ENCODE measurements around the gene MAP2K5.

GRCh38 chr15:65421091-65422188, 1.3 kb downstream of the IGDCC4 start:
- PRO-cap: no peak

DNA sequence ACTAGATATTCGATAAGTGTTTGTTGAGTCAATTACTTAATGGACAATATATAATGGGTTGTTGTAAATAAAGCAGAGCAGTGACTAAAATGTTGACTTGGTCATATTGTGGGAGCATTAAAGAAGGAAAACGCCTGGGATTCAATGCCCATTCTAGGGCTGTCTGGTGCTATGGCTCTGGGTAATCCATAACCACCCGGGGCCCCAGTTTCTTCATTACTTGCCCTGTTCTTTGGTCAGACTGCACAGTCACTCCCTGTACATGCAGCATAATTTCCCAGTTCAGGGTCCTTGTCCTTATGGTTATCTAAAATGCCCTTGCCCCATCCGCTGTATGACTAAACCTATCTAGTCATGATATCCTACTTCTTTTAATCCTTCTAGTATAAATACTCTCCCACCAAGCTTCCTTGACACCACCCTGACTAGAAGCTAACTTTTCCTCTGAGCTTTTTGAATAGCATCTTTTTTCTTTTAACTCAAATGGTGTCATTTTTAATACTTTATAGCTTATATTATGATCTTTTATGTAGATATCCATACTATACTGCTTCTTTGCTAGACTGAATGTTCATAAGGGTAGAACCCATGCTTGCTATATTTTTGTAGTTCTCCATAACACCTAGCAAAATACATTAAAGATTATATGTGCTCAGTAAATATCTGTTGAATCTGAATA, 27.6 kb upstream of the DENND4A start:
- PRO-cap: no peak

DNA sequence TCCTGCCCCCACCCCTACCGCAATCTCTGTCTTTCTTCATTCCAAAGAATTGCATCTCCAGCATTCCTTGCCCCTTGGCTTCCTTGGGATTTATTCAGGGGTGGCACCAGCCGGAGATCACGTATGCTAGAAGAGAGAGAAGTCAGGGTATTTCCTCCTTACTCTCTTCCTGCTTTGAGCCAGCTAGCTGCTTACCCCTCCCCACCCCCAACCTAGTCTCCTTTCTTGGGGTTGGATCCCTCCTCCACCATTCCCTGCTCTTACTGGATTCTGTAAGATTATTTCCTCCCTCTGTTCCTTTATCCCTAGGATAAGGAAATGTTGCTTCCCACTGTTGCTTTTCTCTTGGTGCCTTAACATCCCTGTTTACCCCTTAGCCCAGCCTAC, 35.0 kb upstream of the DENND4A start:
- PRO-cap: no peak

GRCh38 chr15:66252990-66253550, 480 bp downstream of the MEGF11 start:
- PRO-cap: no peak

DNA sequence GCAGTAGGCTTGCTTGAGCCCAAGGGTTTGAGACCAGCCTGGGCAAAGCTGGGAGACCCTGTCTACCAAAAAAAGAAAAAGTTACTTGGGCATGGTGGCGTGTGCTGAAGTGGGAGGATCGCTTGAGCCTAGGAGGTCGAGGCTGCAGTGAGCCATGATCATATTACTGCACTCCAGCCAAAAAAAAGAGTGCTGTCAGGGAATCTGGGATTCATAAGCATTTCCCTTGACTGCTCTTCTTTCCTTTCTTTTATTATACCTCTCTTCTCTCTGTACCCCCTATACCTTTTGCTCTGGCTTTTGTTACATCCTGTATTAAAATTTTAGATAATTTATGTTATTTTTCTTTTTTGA, 24.2 kb downstream of the SNAPC5 start:
- PRO-cap: no peak

DNA sequence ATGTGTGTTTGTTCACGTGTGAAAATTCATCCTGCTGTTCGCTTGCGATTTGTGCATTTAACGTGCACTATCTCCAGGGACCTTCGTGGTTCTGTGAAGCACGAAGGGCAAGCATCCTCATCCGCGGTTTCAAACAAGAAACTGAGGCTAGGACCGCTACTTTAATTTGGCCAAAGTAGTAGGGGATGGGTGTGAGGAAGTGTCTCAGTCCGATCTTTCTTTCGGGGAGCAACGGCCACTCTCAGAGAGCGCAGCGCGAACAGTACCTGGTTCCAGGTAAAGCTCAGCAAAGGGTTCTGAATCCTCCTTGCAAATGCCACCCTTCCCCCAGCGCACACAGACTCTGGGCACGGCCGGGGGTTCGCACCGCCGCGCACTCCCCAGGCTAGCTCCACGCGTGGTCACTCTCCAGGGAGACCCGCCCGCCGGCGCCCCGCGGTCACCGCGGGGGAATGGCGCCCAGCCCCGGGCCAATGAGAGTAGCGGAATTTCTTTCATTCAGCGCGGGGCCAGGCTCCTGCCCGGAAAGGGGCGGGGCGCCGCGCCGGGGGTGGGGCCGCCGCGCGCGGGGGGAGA, 1.4 kb upstream of the SMAD6 start:
- PRO-cap: no peak

- PRO-cap: no peak
Observed at GRCh38 chr15:66729244-66730047, 27.4 kb downstream of the SMAD6 start.

GRCh38 chr15:66743960-66744426, 42.0 kb downstream of the SMAD6 start:
- PRO-cap: no peak

- PRO-cap: no peak
Observed at GRCh38 chr15:66780074-66780663, 78.1 kb downstream of the SMAD6 start.

- PRO-cap: no peak
Observed at GRCh38 chr15:66780800-66781930, 79.1 kb downstream of the SMAD6 start.

DNA sequence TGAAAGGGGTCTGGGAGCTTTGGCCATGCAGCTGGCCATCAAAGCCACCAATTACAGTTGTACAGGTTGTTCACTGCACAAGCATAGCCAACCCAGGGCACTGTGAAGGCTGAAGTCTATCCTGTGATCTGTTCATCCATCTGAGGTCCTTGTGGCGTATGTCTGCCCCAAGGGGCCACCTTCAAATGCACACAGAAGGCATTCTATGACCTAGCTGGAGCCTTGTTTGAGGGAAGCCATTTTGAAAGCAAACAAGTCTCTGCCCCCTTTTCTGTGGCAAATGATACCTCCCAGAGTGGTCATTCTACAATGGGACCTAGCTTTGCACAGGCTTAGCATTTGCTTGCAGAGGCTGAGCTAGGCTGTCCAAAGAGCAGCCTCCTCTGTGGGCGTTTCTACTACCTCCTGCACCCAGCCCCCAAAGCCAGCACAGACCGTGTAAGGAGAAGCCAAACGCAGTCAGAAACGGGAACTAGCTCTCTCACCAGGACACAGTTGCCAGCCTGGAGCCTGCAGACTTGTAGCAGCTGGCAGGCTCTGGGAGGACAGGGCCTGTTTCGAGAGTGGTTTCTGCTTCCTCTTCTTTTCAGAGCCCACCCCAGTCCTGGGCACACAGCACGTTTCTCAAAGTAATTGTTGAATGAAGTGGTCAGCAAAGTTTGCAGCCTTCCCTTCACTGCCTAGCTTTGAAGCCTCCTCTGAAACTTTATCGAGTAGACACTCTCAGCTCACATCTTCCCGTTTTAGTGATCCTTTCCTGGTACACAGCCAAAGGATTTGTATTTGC, 157.3 kb upstream of the SMAD3 start:
- PRO-cap: no peak

- PRO-cap: no peak
Observed at GRCh38 chr15:67081847-67082915, 16.8 kb downstream of the SMAD3 start.

- PRO-cap: no peak
Observed at GRCh38 chr15:67185636-67186851, 68.4 kb downstream of the AAGAB start.

GRCh38 chr15:67189231-67190109, 65.0 kb downstream of the AAGAB start:
- PRO-cap: no peak

DNA sequence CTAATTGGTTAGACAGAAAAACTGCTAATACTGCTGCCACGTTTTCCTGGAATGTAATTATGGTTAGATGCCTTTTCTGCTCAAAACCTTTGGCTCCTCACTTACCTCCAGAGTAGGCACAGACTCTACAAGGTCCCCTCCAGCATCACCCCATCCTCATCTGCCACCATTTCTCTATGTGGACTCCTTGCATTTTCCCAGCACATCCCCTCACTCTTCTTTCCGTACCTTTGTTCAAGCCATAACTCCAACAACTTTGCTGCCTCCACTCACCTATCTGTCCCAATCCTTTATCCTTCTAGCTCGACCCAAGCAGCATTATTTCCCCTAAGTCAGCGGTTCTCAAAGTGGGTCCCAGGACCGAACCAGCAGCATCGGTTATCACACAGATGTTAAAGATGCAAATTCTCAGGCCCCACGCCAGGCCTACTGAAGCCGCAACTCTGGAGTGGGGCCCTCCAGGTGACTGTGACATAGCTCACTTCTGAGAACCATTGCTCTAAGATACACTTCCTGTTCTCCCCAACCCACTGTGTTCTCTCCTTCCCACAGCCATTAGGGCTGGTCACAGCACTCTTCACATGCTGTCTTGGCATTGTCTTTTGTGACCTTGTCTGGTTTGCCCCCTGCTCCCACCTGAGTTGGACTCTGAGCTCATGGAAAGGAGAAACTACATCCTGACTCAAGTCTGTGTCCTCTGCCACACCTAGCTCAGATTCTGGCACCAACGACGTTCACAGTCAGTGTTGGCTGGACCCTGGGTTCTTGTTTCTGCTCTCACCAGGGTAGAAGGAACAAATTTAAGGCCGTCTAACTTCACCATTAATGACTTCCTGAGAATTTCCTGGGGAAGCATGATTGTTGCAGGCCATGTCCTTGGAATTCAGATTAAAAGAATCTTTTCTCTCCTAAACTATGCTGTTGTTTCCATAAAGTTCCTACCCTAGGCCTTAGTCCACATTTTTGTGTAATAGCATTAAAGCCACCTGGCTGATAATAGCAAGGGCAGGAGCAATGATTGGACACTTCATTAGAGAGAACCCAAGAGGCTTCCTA, 56.1 kb downstream of the AAGAB start:
- PRO-cap: no peak

GRCh38 chr15:67413685-67414428, 107.1 kb upstream of the C15orf61 start:
- PRO-cap: no peak

GRCh38 chr15:67542502-67543651, at the start of gene MAP2K5:
MAP2K5 (plus strand) TSS chr15:67542703.
- PRO-cap: bidirectional peak, plus-strand start at chr15:67542760, minus-strand start at chr15:67542610

DNA sequence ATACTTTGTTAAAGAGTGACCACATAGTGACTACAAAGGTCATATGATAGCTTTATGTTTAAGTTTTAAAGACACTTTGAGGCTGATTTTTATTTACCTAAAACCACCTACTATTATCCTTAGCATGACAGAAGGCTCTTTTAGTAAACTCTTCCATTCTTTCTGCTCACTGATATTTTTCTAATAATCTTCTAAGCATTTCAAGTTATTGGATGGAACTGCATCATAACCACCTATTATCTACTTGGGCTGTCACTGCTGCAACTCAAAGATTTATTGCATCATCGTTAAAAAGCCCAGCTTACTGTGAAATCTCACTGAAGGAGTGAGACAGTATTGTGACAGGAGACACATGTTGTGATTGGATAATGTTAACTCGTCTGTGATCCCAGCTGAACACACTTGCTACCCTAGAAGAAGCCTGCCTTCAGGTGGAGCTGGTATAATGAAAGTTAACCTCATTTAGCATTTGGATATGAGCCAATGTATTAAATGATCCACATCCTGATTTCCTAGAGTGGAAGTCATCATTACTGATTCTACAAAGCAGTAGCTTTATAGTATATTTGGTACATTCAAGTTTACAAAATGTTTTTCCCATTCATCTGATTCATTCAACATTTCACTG, 138.1 kb downstream of the MAP2K5 start:
- PRO-cap: no peak

DNA sequence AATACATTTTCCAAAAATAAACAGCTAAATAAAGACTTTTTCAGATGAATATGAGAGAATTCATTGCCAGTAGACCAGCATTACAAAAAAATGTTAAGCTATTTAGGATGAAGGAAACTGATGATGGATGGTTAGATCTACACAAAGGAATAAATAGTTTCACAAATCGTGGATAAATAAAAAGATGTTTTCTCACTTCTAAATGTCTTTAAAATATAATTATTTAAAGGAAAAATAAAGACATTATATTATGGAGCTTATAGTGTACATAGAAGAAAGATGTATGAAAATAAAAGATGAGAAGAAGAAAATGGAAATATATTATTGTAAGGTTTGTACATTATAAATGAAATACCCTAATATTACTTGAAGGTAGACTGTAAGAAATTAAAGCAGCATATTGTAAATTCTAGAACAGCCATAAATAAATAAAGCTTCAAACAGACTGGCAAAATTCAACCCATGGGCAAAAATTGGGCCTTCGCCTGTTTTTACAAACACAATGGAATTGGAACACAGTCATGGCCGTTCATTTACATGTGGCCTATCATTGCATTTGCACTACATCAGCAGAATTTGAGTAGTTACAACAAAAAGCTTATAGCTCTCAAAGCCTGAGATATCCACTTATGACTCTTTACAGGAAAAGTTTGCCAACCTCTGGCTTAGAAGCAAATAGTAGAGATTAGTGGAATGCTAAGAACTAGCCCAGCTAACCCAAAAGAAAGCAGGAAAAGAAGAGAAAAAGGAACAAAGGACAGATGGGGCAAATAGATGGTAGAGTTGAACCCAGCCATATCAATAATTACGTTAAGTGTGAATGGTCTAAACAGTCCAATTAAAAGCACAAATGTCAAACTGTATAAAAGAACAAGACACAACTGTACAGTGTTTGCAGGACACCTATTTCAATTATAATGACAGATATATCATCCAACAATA, 139.7 kb upstream of the SKOR1 start:
- PRO-cap: no peak

DNA sequence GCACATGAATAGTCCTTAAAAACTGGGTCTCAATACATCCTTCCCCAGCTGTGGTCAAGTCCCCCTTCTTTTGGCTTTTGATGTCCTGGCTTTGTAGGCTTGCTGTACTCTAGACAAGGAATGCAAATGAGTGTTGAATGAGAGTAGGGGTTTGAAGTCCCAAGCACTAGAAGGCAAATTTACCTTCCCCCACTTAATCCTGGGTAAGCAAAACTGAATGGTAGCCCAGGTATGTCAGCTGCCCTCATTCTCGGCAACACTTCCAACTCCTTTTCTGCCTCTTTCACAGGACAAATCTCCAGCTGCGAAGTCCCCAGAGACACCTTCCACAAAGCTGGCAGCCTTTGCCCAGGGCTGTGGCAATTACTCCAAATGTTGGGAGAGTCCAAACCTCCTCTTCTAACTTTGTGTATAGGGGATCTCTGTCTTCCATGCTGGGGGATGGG, 92.8 kb upstream of the PIAS1 start:
- PRO-cap: no peak